Penis (tissue), 1 donor: Measurements from ENCODE around the gene C14orf28.

GRCh38 chr14:39097074-39097607 is 5.9 kb downstream of the SEC23A start:
- PRO-cap, result no peak

GRCh38 chr14:39102331-39102932 is 603 bp downstream of the SEC23A start:
- PRO-cap, result bidirectional peak, plus-strand start at chr14:39102852, minus-strand start at chr14:39102549

GRCh38 chr14:39184069-39184268 is 8.9 kb downstream of the PNN start:
- PRO-cap, result no peak

- PRO-cap, result no peak
Observed at GRCh38 chr14:39265642-39266160, 32.0 kb downstream of the MIA2 start.

DNA sequence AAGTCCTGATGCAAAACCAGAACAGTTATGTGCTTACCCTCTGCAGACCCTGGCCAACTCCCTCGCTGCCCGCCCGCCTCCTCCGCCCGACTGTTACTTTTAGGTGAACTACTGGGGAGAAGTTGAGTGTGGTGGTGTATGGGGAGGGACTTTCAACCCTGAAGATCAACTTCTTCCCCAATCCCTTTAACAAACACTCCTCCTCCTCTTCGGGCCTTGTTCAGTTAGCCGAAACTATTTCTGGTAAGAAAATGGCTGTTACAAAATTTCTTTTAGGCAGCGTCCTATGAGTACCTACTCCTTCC is 1.4 kb downstream of the FBXO33 start:
- PRO-cap, result no peak

GRCh38 chr14:40740960-40741249 is 865.8 kb upstream of the LRFN5 start:
- PRO-cap, result no peak

- PRO-cap, result no peak
Observed at GRCh38 chr14:40955187-40955521, 651.5 kb upstream of the LRFN5 start.

GRCh38 chr14:41910857-41911759 is 304.4 kb downstream of the LRFN5 start:
- PRO-cap, result unidirectional peak, minus-strand start at chr14:41911701

DNA sequence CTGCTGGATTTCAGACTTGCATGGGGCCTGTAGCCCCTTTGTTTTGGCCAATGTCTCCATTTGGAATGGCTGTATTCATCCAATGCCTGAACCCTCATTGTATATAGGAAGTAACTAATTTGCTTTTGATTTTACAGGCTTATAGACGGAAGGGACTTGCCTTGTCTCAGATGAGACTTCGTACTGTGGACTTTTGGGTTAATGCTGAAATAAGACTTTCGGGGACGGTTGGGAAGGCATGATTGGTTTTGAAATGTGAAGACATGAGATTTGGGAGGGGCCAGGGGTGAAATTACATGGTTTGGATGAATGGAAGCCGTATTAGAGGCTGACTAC is 174.3 kb upstream of the C14orf28 start:
- PRO-cap, result no peak

- PRO-cap, result unidirectional peak, plus-strand start at chr14:44897343; bidirectional peak, plus-strand start at chr14:44897460, minus-strand start at chr14:44897425; bidirectional peak, plus-strand start at chr14:44897515, minus-strand start at chr14:44897679; bidirectional peak, plus-strand start at chr14:44897834, minus-strand start at chr14:44897747
Observed at GRCh38 chr14:44896720-44898105, at the start of gene C14orf28. Gene C14orf28 (plus strand): TSS chr14:44897275.

- PRO-cap, result no peak
Observed at GRCh38 chr14:44942008-44942827, 19.5 kb downstream of the KLHL28 start.

DNA sequence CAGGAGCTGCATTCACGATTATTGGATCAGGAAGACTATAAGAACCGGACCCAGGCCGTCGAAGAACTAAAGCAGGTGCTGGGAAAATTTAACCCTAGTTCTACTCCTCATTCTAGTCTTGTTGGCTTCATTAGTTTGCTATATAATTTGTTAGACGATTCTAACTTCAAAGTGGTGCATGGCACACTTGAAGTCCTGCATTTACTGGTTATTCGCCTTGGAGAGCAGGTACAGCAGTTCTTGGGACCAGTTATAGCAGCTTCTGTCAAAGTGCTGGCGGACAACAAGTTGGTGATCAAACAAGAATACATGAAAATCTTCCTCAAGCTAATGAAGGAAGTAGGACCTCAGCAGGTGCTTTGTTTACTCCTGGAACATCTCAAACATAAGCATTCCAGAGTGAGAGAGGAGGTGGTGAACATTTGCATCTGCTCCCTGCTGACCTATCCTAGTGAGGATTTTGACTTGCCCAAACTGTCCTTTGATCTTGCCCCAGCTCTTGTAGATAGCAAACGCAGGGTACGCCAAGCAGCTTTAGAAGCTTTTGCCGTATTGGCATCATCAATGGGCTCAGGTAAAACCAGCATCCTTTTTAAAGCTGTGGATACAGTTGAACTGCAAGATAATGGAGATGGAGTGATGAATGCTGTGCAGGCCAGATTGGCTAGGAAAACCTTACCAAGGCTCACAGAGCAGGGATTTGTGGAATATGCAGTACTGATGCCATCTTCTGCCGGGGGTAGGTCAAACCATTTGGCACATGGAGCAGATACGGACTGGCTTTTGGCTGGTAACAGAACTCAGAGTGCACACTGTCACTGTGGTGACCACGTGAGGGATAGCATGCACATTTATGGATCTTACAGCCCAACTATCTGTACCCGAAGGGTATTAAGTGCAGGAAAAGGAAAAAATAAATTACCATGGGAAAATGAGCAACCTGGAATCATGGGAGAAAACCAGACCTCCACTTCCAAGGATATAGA is 1.8 kb downstream of the TOGARAM1 start:
- PRO-cap, result no peak

DNA sequence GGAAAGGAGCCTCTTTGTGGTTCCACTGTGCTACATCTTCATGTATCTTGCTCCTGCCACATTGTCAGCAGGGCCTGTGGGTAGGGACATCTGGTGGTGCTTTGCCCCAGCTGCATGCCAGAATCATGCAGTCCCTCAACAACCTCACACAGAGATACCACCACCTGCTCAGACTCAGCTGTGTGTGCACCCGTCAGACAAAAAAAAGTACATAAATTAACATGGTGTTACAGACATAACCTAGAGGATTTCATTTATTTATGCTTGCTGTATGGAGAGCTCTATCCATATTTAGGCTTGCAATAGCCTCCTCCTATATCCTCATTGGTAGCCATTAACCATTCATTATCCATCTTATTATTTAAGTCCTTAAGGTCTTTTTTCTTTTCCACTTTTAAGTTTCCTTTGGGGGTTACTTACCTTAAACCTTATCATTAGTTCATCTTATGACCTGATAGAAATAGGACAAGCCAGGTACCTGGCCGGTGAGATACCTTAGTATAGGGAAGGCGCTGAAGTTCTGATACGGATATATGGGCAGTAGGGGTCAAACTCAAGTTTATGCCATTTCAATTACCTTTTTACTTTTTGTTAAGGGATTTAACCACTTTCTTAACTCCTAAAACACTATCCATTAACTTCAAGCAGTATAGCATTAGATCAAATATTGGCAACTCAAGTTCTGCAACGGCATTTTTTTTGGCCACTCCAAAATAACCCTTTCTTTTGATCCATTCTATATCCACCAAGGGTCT is 50.8 kb downstream of the MIS18BP1 start:
- PRO-cap, result no peak

DNA sequence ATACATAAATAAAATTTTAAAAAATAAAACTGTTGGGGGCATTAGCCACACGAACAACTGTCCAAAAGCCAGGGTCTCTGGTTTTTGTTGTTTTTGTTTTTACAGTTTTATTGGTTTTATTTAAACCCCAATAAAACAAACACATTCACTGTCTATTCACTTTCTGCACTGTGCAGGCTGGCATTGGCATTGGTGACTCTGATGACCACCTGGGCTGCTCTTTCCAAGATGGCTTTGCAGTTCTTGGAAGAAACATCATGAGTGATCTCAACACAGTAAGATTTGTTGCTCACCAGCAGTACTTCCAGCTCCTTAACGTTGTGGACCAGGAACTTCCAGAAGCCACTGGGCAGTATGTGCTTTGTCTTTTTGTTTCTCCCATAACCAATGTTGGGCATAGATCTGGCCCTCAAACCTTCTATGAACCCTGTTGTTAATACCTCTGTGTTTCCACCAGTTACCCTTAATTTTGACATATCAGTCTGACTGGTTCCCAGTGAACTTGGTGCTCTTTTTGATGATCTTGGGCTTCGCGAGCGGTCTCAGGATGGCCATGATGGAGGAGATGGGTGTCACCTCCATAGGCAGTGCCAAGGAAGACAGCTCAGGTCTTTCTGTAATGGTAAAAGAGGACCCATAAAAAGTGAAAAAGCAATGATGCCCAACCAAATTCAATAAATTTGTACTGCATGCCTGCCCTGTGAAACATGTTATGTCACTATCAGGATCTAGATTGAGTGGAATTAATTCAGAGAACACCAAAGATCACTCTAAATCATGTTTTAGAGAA is 8.7 kb downstream of the RPS29 start:
- PRO-cap, result no peak

- PRO-cap, result no peak
Observed at GRCh38 chr14:49580165-49580651, 6.0 kb downstream of the RPS29 start.

DNA sequence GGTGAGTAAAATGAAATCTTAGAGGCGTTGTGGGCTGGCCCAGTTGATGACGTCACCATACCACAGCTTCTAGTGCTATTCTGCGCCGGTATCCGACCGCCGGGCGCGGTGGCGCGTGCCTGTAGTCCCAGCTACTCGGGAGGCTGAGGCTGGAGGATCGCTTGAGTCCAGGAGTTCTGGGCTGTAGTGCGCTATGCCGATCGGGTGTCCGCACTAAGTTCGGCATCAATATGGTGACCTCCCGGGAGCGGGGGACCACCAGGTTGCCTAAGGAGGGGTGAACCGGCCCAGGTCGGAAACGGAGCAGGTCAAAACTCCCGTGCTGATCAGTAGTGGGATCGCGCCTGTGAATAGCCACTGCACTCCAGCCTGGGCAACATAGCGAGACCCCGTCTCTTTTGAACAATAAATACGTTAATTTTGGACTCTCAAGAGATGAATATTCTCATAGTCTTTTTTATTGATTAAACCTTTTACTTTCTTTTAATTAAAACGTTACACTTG is 354 bp upstream of the RPS29 start:
- PRO-cap, result bidirectional peak, plus-strand start at position 99 of the sequence, minus-strand start outside the sequence

DNA sequence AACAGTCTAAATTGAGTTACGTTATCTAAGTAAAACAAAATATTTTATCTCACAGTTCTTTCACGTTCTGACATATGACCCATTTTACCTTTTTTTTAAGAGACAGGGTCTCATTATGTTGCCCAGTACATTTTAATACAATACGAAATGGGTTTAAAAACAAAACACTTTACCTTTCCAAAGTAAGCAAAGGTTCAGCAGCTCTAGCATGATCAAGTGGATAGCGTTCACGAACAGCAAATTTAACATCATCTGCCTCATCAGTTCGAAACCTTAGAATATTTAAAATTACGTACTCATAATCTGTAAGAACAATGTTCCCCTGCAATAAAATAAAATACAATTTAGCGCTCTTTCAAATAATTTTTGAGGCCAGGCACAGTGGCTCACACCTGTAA is 12.0 kb downstream of the NEMF start:
- PRO-cap, result no peak

GRCh38 chr14:49862031-49862694 is 9.6 kb upstream of the NEMF start:
- PRO-cap, result bidirectional peak, plus-strand start at chr14:49862306, minus-strand start at chr14:49862169; unidirectional peak, minus-strand start at chr14:49862590

DNA sequence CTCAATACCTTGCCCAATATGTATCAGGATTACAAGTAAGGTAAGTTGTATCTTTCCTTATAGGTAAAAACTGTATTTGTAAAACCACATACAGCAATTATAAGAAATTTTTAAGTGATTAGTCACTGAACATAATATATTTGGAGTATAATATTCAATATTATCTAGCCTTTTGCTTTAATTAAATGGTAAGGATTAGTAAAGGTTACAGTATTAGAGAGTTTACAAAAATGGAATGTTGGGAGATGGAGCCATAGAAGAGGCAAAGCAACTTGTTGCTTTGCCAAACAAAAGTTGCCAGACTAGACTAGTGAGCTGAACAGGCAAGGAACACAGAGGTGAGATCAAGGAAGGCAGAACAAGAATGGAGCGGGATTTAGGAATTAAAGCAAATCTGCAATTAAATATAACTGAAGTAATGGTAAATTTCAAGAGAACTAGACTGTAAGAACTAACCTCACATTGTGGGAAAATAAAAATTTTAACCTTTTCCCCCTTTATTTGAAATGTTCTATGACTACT is 5.0 kb downstream of the ARF6 start:
- PRO-cap, result no peak

DNA sequence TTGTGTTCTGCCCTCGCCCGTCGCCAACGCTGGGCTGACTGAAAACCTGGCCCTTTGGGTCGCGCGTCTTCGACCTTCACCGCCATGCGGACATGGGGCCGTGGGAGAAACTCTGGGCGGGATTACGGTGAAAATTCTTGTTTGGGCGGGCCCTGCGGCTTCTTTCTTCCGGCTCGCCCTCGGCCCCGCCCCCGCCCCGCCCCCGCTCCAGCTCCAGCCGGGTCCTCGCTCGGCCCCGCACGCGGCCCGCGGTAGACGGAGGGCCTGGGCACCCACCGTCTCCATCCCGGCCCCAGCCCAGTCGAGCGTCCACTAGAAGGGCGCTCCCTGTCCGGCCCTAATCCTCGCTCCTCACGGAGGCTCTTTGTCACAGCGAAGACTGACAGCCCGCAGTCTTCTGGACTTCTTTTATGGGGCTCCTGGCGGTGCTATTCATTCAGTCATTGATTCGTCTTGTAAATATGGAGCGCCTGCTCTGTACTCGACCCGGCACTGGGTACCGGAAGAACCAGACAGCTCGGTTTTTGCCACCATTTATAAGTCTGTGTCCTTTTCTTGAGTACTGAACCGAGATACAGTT is 403 bp downstream of the DMAC2L start:
- PRO-cap, result bidirectional peak, plus-strand start at position 252 of the sequence, minus-strand start at position 94 of the sequence